GM23248 (cell line): ENCODE results near the genes GIMAP5 and ABCB8.

GRCh38 chr7:149865538-149866018 is 8.2 kb upstream of the ATP6V0E2 start:
- RAMPAGE, long total RNA, result no peak

DNA sequence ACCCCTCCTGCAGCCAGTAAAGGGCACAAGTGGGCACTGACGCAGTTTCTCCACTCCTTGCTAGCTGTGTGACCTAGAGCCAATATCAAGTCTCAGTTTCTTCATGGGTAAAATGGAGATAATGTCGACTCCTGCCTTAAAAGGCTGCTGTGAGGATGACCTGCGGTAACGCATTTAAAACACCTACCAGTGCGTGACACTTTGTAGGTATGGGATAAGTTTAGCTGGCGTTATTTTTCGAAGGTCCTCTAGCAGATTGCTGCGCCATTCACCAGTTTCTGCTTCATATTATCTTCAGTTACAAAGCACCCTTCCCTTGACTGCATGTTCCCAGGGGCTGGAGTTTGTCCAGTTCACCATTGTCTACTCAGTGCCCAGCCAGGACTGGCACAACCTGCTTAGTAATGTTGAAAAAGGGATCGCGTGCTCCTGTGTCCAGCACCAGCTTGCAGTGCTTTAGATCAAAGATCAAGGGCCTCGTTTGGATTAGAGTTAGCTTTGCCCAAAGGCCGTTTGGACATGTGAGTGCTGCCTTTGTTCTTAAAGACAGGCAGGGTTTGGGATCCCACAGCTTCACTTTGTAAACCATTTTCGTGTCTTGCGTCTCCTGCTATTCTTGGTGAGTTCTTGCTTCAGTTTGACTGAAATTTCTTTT is 773 bp downstream of the ATP6V0E2 start:
- RAMPAGE, long total RNA, result no peak

DNA sequence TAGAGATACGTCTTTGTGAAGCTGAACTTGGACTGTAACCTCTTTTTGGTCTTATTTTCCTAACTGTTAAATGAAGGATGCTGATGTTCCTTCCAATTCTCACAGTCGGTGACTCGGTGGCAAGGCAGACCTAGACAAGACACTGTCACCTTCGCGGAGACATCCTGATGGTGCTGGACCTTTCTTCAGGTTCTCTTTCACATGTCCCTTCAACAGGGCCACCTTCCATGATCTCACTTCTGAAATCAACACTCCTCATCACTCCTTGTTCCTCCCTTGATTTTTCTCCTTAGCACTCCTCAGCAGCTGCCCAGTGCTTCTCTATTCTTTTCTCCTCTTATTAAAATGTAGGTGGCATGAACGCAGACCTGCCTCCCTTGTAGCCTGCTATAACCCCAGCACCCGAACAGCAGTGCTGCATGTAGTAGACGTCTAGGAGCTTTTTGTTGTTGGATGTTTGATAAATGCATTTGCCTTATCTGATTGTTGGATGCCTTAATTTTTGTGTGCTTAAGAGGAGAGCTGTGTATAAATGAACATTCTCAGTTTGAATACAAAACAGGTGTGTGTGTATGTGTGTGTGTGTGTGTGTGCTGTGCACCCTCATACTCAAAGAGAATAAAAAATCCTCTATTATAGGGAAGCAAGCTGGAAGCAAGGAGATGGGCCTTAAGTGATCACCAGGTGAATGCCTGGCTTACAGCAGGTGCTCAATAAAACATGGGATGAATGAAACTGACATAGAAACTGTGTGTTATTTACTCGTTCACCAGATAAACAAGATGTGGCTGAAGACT is 220.5 kb upstream of the LRRC61 start:
- RAMPAGE, long total RNA, result no peak

GRCh38 chr7:150368936-150369884 is 588 bp downstream of the REPIN1 start:
- RAMPAGE, long total RNA, result no peak

DNA sequence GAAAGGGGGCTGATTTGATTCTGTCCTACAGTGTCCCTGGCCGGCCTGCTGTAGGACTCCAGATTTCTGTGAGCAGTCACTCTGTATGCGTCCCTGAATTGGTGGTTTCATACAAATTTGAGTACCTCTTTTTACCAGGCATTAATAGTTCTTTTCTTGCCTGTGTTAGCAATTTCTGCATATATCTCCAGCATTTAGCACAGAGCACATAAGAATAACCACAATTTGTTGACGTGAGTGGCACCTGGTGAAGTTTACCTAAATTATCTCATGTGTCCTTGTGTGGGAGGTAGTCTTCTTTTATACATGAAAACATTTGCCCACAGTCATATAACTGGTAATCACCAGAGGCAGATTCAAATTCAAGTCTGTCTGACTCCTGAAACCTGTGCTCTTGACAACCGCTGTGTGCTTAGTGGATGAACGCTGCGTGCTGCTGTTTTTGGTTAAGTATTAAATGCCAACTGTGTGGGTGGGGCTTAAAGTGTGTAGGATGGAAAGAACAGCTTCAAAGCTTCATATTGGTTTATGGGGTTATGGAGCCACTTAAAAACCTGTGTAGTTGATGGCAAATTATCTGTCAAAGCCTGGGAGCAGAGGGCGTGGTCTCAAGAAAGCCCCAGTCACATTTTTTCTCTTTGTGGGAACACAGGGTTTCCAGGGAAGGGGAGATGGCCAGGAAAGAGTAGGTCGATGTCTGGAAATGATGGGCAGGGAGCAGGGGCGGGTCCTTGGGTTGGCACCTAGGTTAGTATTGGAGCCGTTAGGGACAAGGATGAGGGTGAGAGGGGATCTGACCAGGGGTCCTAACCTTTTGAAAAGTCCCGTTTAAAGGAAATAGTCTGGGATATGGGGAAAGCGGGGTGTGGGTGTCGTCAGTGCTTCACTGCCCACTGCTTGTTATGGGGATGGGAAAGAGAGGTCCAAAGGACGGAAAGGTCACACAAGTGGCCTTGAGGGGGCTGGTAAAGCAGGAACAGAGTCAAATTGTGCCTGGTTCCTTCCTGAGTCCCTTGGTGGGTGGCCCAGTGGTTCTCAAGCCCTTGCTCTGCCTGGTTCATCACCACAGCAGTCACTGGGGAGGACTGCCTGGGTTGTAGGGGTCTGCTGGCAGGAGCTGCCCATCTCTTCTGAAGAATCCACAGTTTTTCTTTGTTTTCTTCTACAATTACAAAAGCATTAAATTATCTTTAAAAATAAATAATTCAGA is 2.9 kb upstream of the ZNF775 start:
- RAMPAGE, long total RNA, result no peak

- RAMPAGE, long total RNA, result no peak
These were observed 12.3 kb upstream of the ENSG00000284691 start for GRCh38 chr7:150393058-150393698.

- RAMPAGE, long total RNA, result no peak
These were observed 7.1 kb upstream of the ENSG00000284691 start for GRCh38 chr7:150398143-150398956.

DNA sequence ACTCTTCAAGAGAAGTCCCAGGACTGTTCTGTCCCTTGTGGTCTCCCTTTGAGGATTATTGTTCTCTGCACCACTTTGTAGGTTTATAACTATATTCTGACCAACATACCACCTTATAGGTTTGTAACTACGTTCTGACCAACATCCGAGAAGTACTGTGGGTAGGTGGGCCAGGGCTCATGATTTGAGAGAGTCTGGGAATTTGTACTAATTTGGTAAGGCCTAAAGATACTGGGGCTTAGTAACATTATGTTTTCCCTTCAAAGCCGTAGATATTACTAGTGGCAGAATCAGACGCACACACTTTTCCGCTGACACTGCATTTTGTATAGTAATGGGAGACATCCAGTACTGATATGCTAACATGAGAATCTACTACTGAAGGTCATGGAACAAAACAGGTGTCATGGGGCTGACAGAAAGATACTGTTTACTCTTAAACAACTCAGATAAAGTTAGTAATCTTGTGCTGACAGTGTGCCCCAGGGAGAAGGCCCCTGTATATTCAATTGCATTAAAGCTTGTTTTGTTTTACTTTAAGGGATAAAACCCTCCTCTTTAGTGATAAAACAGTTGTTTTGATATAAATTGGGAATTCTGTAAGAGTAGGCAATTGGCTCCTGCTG is 11.1 kb upstream of the GIMAP7 start:
- RAMPAGE, long total RNA, result no peak

GRCh38 chr7:150663820-150664428 is 21.6 kb upstream of the GIMAP2 start:
- RAMPAGE, long total RNA, result no peak

GRCh38 chr7:150676653-150677048 is 8.9 kb upstream of the GIMAP2 start:
- RAMPAGE, long total RNA, result no peak

GRCh38 chr7:150737001-150738196 is at the start of gene GIMAP5:
Gene GIMAP5, plus strand, starts transcription at chr7:150737418.
- RAMPAGE, long total RNA, result no peak

GRCh38 chr7:150781872-150782422 is 18.2 kb downstream of the TMEM176B start:
- RAMPAGE, long total RNA, result no peak

DNA sequence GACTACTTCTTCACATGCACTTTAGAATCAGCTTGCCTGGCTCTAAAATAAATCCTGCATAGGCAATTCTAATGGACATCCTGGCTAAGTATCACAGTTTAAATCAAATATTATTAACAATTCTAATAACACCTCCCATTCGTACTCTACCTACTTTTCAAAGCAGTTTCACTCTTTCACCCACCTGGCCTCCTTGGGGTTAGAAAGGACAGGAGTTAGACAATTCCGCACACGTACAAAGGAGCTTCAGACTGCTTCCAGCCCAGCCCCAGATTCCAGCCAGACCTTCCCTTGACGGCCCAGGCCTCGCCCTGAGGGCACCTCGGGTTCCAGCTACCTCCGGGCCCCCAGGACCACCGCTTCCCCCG is 753 bp downstream of the TMEM176B start:
- RAMPAGE, long total RNA, result no peak

DNA sequence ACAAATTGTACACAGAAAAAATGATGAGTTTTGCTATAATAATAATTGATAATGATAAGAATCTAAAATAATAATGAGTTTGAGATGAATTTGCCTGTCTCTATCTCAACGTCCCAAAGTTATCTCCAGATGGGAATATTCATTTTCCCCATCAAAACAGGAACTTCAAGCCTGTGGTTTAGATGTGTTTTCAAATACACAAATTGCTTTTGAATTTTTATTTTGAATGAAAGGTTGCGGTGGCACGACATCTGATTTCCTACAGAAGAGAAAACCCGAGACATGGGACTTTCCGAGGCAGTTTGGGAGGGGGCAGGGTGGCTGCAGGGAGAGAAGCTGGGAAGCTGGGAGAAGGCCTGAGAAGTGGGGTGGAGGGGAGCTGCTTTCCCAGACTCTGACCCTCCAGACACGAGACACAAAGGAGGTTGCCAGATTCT is 19.5 kb downstream of the TMEM176A start:
- RAMPAGE, long total RNA, result no peak

- RAMPAGE, long total RNA, result no peak
These were observed 25.7 kb downstream of the TMEM176A start for GRCh38 chr7:150825919-150826961.

DNA sequence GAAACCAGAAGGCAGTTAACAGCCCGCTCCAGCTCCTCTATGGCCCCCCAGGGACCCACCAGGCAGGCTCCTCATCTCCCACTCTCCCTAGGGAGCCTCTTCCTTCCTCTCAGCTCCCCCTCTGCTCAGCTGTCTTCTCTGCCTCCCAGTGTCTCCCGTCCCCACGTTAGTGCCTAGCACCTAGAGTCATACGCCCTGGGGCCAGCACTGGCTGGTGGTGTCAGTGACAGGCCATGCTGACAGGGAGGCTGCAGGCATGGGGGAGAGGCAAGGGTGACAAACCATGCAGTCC is 17.2 kb downstream of the KCNH2 start:
- RAMPAGE, long total RNA, result no peak

GRCh38 chr7:150974386-150975456 is 3.4 kb downstream of the KCNH2 start:
- RAMPAGE, long total RNA, result no peak

- RAMPAGE, long total RNA, result no peak
These were observed 10.8 kb downstream of the ATG9B start for GRCh38 chr7:151013425-151014040.

DNA sequence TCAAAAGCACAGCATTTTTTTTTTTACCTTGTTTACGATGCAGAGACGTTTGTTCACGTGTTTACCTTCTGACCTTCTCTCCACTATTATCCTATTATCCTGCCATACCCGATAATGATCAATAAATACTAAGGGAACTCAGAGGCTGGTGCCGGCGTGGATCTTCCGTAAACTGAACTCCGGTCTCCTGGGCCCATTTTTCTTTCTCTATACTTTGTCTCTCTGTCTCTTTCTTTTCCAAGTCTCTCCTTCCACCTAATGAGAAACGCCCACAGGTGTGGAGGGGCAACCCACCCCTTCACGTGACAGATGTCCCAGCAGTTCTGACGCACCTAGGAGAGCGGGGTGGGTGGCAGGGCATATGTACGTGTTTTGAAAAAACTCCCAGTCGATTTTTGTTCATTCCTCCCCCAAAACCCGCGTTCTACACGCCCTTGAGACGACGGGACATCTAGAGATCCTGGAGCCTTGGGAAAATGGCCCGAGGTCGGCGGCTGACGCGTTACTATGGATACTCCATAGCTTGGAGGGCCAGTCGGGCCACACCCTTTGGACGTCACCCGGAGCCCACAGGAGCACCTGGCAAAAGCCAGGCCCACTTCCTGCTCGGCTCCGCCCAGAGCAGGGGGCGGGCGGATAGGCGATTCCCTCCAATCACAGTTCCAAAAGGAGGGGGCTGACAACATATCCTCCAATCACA is 431 bp upstream of the ABCB8 start:
- RAMPAGE, long total RNA, result no peak

DNA sequence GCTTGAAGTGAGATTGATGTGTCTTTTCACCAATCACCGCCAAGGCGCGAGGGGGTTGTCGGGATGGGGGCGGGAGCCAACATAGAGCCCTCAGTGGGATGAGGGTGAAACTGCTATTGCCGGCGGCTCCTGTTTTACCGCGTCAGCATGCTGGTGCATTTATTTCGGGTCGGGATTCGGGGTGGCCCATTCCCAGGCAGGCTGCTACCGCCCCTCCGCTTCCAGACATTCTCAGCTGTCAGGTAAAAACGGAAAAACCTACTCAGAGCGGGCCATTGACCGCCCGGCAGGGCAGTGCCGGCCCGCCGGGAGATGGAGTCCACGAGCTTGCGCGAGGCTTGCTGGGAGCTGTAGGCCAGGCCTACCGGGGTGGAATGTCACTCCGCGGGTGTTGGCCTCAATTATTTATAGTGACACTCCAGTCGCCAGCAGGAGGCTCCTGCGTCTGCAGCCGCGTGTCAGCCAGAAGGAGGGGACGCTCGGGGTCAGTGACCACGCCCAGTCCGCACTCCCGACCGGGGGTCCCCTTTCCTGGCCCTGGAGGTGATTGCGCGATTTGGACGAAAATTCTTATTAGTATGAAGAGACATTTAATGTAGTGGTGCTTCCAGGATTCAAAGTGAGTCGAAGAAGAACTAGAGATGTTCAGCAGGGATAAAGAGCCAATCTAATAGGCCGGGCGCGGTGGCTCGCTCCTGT is at the start of gene ABCB8:
ABCB8 (plus strand) TSS at position 82 of the 699 bp plus-strand sequence.
- RAMPAGE, long total RNA, result no peak